ENCODE measurements around a stretch of chr3.

- PRO-cap, 7 experiments, result no peak in any of the 7 experiments
Observed at GRCh38 chr3:15670098-15670613, 68.6 kb downstream of the BTD start.

- PRO-cap, 7 experiments, result no peak in any of the 7 experiments
Observed at GRCh38 chr3:15786042-15787069, 11.4 kb downstream of the ANKRD28 start.

- PRO-cap, 7 experiments, result no peak in any of the 7 experiments
Observed at GRCh38 chr3:15796281-15796777, 1.4 kb downstream of the ANKRD28 start.

- PRO-cap, 7 experiments, result no peak in any of the 7 experiments
Observed at GRCh38 chr3:15800471-15800670, 2.6 kb upstream of the ANKRD28 start.

- PRO-cap, 7 experiments, result no peak in any of the 7 experiments
Observed at GRCh38 chr3:15808996-15809845, 11.4 kb upstream of the ANKRD28 start.

DNA sequence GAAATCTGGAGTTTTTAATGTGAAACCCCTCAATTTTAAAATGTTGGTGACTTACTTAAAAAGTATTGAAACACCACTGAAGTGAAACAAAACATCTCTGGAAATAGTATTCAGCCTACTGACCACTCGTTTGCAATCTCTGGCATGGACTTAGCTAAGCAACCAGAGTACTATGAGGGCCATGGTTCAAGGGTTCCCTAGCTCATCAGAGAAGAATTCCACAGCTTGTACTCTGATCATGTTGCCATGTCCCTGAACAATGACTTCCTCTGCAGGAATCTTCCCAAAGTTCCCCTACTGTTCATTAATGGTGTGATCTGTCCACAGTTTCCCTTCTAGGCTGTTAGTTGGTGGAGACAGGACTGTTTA is 44.5 kb upstream of the GALNT15 start:
- PRO-cap, 7 experiments, result no peak in any of the 7 experiments

DNA sequence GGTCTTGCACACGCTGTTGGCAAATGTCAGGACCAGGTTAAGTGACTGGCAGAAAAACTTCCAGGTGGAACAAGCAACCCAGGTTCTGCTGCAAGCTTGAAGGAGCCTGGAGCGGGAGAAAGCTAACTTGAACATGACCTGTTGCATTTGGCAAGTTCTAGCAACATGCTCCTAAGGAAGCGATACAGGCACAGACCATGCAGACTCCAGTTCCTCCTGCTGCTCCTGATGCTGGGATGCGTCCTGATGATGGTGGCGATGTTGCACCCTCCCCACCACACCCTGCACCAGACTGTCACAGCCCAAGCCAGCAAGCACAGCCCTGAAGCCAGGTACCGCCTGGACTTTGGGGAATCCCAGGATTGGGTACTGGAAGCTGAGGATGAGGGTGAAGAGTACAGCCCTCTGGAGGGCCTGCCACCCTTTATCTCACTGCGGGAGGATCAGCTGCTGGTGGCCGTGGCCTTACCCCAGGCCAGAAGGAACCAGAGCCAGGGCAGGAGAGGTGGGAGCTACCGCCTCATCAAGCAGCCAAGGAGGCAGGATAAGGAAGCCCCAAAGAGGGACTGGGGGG is 594 bp downstream of the GALNT15 start:
- PRO-cap, 7 experiments, result no peak in any of the 7 experiments

GRCh38 chr3:16181318-16181842 is 6.9 kb downstream of the GALNT15 start:
- PRO-cap, 7 experiments, result no peak in any of the 7 experiments

- PRO-cap, 7 experiments, result no peak in any of the 7 experiments
Observed at GRCh38 chr3:16301433-16301855, 36.4 kb downstream of the OXNAD1 start.

GRCh38 chr3:16307157-16307697 is 42.2 kb downstream of the OXNAD1 start:
- PRO-cap, 7 experiments, result no peak in any of the 7 experiments

- PRO-cap, 7 experiments, result no peak in any of the 7 experiments
Observed at GRCh38 chr3:16503128-16504019, 10.1 kb downstream of the RFTN1 start.

DNA sequence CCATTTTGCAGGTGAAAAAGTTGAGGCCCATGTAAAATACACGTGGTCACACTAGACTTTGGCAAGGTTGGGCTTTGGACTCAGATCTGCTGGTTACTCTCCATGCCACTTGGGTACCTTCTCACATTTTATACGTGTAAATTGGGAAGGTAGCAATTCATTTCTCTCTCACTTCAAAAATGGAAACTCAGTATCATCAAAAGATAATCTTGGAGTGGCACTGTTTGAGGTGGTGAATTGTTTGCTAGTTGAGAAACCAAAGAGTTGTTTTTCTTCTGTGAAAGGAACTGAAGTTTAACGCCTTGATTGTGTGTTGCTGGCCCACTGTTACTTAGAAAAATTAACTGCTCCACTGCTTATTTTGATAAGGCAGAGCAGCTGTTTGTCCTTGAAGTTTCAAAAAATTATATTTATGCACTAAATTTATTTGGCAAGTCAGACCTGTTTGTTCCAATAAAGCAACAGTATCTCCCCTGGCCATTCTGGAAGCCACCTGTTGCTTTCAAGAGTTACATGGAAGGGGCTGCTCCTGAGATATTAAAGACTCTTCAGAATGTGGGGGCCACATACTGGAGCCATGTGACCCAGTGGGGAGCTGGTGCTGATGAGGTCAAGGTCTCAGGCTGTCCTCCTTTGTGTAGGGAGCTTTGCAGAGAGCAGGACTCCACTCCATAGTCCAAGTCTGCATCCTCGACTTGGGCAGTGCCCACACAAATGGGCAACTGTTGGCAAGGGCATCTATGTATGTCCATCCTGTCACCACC is 16.2 kb downstream of the PLCL2 start:
- PRO-cap, 7 experiments, result no peak in any of the 7 experiments

DNA sequence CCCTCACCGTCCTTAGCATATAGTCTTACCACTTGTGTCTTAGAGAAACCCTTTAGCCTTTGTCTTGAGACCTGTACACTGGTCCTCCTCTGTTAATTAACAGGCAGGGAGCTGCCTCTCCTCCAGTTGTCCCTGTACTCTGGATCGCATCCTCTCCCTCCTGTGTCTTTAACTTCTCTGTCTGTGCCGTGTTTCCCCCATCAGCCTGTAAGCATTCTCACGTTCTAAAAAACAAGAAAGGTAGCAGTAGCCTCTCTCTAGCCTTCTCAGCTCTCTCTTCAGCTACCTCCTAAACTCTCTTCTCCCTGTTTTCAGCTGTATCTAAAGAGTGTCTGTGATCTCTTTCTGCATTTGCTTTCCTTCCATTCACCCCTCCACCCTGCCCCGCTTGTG is 16.7 kb downstream of the PLCL2 start:
- PRO-cap, 7 experiments, result peak in 1 of 7 experiments; most common minus-strand start position 141 of the sequence (in 1)

DNA sequence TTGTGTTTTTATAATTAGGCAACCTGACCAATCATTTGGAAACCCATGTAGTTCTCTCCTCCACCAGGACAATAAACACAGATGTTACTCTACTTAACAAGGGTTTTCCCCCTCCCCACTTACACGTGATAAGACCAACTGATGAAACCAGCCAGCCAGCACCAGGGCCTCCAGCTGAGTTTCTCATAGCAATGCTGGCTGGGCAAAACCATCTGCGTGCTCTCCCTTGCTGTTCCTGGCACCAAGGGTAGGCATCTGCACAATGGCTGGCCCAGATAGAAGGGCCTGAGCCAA is 310.4 kb downstream of the PLCL2 start:
- PRO-cap, 7 experiments, result no peak in any of the 7 experiments

GRCh38 chr3:17464794-17465594 is 277.4 kb downstream of the TBC1D5 start:
- PRO-cap, 7 experiments, result no peak in any of the 7 experiments

DNA sequence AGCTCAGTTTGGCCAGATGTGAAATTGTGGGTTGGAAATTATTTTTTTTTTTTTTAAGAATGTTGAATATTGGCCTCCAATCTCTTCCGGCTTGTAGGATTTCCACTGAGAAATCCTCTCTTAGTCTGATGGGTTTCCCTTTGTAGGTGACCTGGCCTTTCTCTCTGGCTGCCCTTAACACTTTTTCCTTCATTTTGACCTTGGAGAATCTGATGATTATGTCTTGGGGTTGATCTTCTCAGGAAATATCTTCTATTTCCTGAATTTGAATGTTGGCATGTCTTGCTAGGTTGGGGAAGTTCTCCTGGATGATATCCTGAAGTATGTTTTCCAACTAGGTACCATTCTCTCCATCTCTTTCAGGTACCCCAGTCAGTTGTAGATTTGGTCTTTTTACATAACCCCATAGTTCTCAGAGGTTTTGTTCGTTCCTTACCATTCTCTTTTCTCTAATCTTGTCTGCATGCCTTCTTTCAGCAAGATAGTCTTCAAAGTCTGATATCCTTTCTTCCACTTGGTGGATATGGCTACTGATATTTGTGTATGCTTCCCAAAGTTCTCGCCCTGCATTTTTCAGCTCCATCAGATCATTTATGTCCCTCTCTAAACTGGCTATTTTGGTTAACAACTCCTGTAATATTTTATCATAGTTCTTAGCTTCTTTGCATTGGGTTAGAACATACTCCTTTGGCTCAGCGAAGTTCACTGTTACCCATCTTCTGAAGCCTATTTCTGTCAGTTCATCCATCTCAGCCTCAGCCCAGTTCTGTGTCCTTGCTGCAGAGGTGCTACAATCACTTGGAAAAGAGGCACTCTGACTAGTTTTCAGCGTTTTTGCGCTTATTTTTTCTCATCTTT is 249.0 kb downstream of the TBC1D5 start:
- PRO-cap, 7 experiments, result no peak in any of the 7 experiments

- PRO-cap, 7 experiments, result no peak in any of the 7 experiments
Observed at GRCh38 chr3:17572194-17572903, 170.1 kb downstream of the TBC1D5 start.

- PRO-cap, 7 experiments, result no peak in any of the 7 experiments
Observed at GRCh38 chr3:17724701-17725426, 17.6 kb downstream of the TBC1D5 start.

GRCh38 chr3:18348950-18349699 is 76.0 kb downstream of the SATB1 start:
- PRO-cap, 7 experiments, result no peak in any of the 7 experiments

- PRO-cap, 7 experiments, result peak in 3 of 7 experiments; most common minus-strand start chr3:18420960 (in 2)
Observed at GRCh38 chr3:18420482-18421220, 4.5 kb downstream of the SATB1 start.

All from T-cell (primary cell).